Measurements from ENCODE around the gene GLO1.

DNA sequence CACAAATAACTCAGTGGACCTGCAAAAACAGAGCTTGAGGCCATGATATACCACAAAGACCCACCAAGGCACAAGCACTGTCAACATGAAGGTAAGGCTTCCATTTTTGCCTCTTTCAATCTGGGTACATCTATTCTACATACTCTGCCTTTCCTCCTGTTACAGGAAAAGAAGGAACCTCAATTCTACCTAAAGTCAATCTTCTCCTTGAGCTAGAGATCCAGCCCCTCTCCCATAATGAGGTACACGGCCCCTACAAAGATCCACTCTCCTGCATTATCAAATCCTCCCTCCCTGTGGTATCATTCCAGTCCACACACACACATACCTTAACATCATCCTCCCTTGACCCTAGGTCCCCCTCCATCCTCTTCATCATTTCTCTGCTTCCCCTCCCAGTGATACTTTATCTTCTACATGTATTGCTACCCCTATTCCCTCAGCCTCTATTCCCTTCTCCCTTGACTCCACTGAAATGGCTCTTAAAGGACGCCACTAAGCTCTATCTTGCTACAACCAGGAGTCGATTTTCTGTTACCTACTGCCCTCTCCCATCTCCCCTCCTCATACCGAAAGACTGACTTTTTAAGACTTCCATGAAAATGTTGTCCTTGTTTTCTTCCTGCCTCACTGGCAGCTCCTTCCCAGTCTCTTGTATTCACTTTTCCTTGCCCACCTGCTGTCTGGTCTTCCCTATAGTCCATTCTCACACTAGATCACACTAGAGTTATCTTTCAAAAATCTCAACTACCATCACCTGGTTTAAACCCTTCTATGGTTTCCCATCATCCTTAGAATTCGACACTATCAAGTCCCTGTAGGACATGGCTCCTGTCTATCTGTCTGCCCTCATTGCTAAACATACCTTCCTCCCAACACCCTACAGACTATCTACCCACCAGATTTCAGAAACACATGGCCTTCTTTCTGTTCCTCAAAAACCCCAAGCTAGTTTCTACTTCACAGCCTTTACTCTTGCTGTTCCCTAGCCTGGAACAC, 156.7 kb downstream of the BTBD9 start:
- PRO-cap: no peak
- RAMPAGE, long total RNA, 4 experiments: start-site peak on the minus strand in 1 of 4 experiments, centred at position 882 of the sequence, 11 reads per replicate

DNA sequence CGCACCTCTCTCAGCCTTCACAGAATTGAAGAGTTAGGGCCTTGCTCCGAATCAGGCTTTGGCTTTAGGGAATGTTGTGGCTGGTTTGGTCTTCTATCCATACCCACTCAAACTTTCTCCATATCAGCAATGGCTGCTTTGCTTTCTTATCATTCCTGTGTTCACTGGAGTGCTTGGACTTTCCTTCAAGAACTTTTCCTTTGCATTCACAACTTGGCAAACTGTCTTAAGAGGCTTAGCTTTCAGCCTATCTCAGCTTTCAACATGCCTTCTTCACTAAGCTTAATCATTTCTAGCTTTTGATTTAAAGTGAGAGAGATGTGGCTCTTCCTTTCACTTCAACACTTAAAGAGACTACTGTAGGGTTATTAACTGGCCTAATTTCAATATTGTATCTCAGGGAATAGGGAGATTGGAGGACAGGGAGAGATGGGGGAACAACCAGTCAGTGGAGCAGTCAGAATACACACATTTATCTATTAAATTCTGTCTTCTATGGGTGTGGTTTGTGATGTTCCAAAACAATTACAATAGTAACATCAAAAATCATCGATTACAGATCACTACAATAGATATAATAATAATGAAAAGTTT, 153.5 kb downstream of the BTBD9 start:
- PRO-cap: no peak
- RAMPAGE, long total RNA, 4 experiments: no peak in any of the 4 experiments

GRCh38 chr6:38508327-38509208, 131.2 kb downstream of the BTBD9 start:
- PRO-cap: no peak
- RAMPAGE, long total RNA, 4 experiments: start-site peak on the minus strand in 1 of 4 experiments, at chr6:38508844-38508992 at its widest, 5 reads per replicate

DNA sequence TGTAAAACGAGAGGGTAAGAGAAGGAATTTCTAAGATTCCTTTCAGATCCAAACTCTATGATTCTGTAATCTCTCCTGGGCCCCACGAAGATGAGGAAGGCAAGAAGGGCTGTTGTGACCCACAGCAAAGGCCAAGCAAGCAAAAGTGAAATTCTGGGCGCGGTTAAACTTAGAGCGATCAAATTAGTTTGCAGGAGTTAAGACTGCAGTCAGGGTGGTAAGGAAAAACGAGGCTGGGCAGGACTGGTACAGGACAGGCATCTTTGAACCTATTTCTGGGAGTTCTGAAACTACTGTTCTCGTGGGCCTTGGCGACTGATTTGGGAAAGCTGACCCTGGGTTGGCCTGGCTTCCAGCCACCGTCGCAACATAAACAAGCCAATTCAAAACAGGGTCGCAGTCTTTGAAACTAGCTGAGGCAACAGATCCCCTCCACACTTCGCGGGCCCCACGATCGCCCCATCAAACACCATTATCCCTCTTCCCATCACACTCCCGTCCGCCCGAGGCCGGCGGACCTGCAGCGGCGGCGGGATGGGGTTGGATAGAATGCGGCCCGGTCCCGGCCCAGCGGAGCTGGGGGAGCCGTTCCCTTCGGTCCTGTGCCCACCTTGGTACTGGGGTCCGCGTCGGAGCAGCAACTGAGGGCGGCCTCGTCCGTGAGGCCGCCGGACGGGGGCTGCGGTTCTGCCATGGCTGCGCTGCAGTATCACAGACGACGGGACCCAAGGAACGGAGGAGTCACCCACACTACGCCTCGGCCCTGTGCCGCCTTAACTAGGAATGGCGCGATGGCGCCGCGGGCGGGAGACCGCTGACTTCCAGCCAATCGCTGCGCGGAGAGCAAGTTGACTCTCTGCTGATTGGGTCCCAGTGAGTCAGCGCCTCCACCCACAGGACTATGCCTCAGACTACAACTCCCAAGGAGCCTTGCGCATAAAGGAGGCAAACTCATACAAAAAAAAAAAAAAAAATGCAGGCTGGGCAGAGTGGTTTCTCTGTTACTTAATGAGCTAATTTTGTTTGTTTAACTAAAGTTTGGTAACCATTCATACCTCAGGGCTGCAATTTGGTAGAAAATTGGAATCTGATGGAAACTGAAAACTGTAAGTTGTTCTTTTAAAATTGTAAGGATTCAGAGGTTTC, at the start of gene GLO1:
Gene GLO1 (minus strand): TSS at position 785 of the 1,146 bp plus-strand sequence.
- PRO-cap: unidirectional peak, minus-strand start at position 785 of the sequence
- RAMPAGE, long total RNA, 4 experiments: start-site peak on the minus strand in 4 of 4 experiments, centred at positions 742 to 748 of the sequence, 285 to 439 reads per replicate

DNA sequence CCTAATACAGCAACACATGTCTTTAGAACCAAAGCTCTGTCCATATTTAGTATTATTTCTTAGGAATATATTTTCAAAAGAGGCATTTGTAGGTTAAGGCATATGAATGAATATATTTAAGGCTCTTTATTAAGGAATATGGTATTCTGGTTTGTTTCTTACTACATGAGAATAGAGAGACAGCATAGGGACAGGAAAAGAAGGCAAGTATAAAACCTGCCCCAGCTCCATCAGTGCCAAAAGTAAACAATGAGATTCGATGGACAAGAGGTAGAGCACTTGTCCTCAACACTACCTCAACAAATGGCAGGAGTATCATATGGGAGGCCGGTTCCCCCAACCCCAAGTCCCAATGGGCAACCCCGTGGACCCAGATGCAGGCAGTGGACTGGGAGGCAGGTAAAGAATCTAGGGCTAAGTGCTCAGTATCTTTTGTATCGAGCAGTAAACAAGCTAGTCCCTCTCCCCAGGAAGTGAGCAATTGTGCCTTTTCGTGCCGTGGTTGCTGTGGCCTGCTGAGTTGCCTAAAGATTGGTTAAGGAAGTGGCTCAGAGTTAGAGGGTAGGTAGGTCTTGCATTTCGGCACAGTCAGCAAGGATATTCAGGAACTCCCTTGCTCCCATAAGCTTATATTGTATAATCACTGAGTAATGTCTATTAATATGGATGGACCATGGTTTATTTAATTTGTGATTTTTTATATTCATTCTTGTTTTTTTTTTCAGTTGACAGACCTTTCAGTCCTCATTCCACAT, 1.4 kb upstream of the DNAH8 start:
- PRO-cap: no peak
- RAMPAGE, long total RNA, 4 experiments: no peak in any of the 4 experiments

DNA sequence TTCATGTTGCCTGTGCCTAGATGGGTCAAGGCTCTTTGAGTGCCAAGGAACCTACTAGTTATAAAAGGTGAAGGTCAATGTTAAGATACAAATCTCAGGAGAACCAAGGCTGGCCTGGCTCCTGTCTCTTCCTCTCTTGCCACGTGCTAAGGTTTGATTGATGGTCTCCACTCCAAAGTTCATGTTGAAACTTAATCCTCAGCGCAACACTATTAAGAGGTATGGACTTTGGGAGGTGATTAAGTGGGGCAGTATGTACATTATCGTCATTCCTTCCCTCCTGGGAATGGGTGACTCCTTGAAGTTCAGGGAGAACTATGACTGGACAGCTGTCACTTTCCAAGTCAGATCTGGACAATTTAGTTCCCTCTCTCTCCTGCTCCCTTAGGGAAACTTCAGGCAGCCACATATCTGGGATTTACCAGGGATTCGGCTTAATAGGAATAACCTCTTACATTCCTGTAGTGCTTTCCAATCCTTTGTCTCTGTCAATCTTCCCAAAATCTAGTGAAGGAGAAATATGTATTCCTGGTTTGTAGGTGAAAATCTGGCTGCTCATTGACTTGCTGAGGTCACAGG, 50.4 kb downstream of the KCNK5 start:
- PRO-cap: no peak
- RAMPAGE, long total RNA, 4 experiments: no peak in any of the 4 experiments

DNA sequence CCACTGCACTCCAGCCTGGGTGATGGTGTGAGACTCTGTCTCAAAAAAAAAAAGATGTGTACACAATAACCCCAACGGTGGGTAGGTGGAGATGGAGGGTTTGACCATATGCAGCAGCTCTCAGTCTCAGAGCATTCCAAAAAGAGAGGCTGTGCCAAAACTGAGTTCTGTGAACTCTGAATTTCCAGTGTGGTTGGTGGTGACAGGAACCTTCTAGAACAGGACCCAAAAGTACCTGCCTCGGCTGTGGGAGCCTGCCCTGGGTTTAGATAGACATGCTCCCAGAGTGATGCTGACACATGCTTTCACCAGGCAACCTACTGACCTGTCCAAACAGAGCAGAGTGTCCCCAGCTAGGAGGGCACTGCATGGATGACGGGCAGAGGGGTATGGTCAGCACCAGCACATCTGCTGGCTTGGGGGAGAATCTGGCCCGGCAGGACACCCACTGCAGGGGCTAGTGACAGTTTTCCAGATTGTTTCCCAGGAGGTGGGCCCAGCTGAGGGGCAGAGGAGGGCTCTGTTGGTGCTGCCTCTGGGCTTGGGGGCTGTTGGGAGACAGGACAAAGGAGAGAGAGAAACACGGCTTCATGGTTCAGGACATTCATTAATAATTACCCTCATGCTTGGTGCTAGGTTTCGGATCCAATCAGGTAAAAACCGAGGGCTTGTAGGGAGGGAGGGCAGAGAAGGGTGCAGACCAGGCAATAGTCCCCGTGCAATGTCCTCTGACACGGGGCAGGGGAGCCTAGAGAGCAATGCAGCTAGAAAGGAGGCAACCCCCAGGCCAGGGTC, 15.1 kb downstream of the KCNK5 start:
- PRO-cap: no peak
- RAMPAGE, long total RNA, 4 experiments: no peak in any of the 4 experiments

GRCh38 chr6:39758721-39759200, 33.4 kb upstream of the DAAM2 start:
- PRO-cap: no peak
- RAMPAGE, long total RNA, 4 experiments: no peak in any of the 4 experiments

- PRO-cap: no peak
- RAMPAGE, long total RNA, 4 experiments: no peak in any of the 4 experiments
Measured at GRCh38 chr6:39818723-39819073, 26.5 kb downstream of the DAAM2 start.

DNA sequence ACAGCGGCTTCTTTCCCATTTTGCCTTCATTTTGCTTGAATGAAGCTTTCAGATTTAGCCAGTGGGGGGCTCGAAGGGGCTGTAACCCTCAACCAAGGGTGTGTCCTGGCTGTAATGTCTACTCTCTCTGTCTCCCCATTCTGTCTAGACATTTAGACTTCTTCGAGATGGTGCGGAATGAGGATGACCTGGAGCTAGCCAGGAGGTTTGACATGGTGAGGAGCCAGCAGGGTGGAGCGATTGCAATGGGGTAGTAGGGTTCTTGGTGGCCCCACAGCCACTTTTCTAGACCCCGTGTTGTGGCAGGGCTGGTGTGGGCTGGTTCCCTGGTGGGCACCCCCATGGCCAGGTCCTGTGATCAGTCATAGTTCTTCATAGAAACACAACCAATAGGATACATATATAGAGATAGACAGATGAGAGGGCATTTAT, 62.9 kb downstream of the MOCS1 start:
- PRO-cap: no peak
- RAMPAGE, long total RNA, 4 experiments: no peak in any of the 4 experiments

DNA sequence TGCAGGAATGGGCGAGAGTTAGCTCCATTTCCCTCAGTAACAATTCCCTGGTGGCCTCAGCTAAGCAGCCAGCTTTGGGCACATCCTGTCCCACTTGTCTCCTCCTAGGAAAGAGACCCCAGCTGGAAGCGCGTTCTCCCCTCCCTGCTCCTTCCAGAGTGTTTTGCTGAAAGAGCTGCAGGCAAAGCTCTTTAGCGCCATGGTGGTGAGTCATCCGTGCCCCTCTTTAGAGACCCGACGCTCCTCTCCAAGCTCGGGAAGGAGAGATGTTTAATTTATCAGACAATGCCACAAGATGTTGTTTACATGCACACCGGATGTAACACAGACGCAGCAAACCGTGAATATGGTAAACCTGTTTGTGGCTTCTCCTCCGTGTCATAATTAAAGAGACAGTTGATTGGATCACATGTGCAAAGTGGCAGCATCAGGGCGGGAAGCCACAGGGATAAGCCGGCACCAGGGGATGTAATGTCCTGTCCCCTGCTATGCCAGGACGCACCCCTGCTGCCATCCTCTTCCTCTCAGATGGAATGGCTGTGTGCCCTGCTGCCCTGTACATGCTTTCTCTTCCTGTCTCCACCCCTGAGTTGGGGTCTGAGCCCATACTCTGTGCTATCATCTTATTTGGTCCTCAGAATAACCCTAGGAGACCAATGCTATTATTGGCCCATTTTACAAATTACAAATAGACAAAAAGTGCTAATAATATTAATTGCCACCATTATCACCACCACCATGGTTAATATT, 109.4 kb downstream of the LRFN2 start:
- PRO-cap: no peak
- RAMPAGE, long total RNA, 4 experiments: no peak in any of the 4 experiments

- PRO-cap: no peak
- RAMPAGE, long total RNA, 4 experiments: no peak in any of the 4 experiments
Measured at GRCh38 chr6:40572499-40572833, 14.7 kb downstream of the LRFN2 start.

DNA sequence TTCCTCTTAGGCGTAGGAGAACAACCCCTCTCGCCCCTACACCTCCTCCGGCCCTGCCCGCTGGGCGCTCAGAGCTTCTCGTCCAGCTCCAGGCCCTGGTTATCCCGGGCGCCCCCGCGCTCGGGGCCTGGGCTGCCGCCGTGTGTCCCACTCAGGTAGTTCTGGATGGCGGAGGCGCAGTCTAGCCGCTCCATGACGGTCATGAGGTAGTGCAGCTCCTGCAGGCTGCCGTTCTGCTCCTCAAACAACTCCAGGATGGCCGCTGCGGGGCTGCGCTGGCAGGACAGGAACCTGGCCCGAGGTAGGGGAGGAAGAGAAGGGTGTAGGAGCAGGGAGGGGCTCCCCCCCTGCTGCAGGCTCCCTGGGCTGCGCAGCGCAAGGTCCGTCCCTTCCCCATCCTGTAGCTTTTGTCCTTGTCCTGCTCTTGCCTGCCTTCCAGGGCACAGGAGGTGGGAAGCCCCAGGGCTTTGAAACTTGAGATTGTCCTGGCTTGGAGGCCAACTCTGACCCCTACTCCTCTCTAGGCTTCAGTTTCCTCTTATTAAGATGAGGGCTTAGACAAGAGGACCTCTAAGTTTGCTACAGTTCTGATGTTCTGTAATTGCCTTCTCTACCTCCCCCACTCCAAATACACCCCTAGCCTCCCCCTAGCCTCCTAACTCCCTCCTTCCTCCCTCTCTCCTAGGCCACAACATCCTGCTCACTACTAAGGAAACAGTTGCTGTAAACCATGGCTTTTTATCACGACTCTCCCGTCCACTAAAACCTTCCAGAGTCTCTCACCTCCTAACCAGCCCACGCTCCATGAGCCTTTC, 10.5 kb downstream of the UNC5CL start:
- PRO-cap: no peak
- RAMPAGE, long total RNA, 4 experiments: no peak in any of the 4 experiments

- PRO-cap: no peak
- RAMPAGE, long total RNA, 4 experiments: no peak in any of the 4 experiments
Measured at GRCh38 chr6:41053454-41054053, 552 bp downstream of the APOBEC2 start.

GRCh38 chr6:41056673-41057573, 3.9 kb downstream of the APOBEC2 start:
- PRO-cap: no peak
- RAMPAGE, long total RNA, 4 experiments: no peak in any of the 4 experiments

DNA sequence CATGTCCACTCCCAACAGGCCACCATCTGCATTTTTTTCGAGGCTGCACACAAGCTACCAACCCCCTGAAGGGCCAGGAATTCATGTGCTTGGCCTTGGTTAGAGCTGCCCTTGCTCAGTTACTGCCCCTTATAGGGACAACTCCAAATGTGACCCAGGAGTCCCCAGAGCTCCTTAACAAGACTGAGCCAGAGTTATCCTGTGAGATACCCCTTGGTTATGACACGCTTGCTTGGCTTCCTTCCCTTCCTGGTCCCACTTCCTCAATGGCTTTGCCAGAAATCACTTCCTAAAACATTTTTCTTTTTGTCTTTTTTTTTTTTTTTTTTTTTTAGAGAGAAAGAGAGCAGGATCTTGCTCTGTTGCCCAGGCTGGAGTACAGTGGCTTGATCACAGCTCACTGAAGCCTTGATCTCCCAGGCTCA, 8.9 kb downstream of the TREM1 start:
- PRO-cap: no peak
- RAMPAGE, long total RNA, 4 experiments: no peak in any of the 4 experiments

DNA sequence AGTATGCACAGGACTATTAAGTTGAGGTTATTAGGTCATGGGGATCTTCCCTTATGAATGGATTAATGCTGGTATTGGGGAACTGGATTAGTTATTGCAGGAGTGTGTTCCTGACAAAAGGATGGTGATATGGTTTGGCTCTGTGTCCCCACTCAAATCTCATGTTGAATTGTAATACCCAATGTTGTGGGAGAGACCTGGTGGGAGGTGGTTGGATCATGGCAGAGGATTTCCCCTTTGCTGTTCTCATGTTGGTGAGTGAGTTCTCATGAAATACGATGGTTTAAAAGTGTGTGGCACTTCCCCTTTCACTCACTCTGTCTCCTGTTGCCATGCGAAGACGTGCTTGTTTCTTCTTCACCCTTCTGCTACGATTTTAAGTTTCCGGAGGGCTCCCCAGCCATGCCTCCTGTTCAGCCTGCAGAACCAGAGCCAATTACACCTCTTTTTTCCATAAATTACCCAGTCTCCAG, 16.1 kb upstream of the TREM1 start:
- PRO-cap: no peak
- RAMPAGE, long total RNA, 4 experiments: no peak in any of the 4 experiments

GRCh38 chr6:41427782-41428638, 92.6 kb downstream of the NCR2 start:
- PRO-cap: unidirectional peak, minus-strand start at chr6:41428154
- RAMPAGE, long total RNA, 4 experiments: no peak in any of the 4 experiments

DNA sequence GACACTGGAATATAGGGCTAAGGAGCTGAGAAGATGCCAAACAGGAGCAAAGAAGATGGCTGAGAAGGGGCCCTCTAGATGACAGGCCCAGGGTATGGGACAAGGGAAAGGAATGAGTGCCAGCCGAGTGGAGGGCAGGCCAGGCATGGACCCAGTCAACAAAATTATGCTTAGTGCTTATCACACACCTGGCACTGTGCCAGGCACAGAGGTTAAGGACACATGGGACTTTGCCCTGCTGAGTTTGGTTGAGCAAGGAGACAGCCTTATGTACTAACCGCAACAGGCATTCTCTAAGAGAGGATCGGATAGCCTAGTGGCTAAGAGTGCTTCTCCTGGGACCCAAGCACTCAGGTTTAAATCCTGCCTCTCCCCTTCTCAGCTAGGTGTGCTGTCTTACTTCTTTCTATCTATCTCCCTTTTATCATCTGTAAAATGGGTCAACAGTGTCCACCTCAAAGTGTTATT, 96.4 kb upstream of the FOXP4 start:
- PRO-cap: no peak
- RAMPAGE, long total RNA, 4 experiments: no peak in any of the 4 experiments

GRCh38 chr6:41545303-41545636, 911 bp upstream of the FOXP4 start:
- PRO-cap: no peak
- RAMPAGE, long total RNA, 4 experiments: no peak in any of the 4 experiments